Heart (tissue), 3 donors: Measurements from ENCODE around the genes SLC35G1 and PDLIM1.

DNA sequence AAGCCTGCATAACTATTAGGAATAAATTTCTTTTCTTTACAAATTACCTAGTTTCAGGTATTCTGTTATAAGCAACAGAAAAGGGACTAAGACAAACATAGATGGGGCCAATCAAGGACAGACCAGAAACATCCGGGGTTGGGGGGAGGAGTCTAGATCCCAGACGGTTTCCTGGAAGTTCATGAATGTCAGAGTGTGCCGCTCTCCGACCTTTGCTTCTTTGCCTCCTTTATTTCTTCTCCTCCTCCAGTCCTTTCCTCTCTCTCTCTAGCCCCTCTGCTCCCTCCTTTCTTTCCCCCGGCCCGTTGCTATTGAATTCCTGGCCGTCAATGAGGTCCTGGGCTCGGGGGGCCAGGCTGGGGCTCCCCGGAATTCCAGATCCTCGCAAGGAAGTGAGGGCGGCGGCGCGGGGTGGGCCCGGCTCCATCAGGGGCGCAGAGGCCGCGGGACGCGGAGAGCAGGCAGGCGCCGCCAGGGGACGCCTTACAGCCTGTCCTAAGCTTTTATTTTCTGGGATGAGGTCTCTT lies 147.0 kb downstream of the CYP26A1 start:
- RAMPAGE, long total RNA, 2 experiments = no peak in any of the 2 experiments

DNA sequence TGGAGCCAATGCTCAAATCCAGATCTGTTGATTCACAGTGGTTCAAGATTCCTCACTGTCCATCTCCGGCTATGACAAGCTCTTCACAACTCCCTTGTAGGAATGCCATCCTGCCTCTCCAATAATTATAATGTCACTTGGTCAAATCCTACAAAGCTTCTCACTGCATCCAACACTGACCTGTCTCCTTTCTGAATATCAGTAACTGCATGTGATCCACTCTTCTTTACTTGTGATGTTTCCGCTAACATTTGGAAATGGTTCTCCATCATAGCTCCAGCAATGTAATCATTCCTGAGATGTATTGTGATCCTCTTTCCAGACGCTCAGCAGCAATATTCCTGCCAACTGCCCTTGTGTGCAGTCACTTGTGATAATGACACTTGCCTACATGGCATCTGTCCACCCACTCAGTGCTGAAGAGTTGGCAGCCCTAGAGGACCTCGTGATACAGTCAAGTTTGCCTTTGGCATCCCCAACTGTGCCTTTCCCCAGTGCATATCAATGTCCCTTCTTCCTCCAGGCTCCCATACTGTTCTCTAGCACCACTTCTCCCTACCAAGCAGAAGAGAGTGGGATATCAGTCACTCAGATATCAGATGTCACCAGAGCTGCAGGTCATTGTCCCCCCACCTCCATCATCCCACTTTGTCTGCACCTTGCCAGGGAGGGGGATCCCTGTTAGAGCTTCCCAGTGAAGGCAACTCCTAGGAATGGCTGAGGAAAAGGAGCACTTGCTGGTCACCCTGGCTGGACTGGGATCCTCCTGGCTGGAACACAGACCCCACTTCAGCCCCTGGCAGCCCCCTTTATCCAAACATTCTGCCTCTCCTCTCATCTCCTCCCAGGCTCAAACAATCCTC lies 64.9 kb downstream of the MYOF start:
- RAMPAGE, long total RNA, 2 experiments = no peak in any of the 2 experiments

GRCh38 chr10:93470932-93471866 lies 10.9 kb downstream of the MYOF start:
- RAMPAGE, long total RNA, 2 experiments = no peak in any of the 2 experiments

DNA sequence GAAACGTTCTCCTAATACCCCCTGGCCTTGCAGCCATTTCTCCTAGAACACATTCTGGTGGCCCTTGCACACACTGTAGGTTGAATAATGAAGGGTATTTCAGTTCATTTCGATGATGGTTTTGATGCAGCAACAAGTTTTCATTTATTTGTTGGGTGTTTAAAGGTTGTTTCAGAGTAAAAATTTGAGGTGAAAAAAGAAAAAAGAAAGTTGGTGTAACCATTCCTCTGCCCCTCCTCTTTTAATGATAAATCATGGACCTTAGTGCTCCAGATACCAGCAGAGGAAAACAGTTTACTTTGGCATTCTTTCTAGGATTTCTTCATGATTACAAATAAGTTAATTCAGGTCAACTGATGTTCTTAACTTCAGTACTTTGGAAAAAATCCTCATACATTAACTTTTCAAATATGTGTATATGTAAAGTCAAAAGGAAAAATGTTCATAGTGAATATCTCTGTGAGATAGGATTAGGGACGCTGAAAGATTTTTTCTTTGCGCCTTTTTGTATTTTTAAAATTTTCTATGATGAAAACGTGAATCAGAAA lies 2.0 kb upstream of the RBP4 start:
- RAMPAGE, long total RNA, 2 experiments = no peak in any of the 2 experiments

DNA sequence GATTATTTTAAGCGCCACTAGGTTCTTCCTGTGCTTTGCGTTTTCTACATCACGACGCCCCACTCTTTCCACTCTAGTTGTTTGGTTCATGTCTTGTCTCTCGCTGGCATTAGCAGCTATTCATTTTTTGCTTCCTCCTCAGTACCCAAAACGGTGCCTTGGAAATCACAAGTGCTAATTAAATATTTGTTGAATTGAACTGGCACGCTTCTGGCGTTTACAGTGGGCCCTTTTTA lies 742 bp upstream of the FRA10AC1 start:
- RAMPAGE, long total RNA, 2 experiments = no peak in any of the 2 experiments

DNA sequence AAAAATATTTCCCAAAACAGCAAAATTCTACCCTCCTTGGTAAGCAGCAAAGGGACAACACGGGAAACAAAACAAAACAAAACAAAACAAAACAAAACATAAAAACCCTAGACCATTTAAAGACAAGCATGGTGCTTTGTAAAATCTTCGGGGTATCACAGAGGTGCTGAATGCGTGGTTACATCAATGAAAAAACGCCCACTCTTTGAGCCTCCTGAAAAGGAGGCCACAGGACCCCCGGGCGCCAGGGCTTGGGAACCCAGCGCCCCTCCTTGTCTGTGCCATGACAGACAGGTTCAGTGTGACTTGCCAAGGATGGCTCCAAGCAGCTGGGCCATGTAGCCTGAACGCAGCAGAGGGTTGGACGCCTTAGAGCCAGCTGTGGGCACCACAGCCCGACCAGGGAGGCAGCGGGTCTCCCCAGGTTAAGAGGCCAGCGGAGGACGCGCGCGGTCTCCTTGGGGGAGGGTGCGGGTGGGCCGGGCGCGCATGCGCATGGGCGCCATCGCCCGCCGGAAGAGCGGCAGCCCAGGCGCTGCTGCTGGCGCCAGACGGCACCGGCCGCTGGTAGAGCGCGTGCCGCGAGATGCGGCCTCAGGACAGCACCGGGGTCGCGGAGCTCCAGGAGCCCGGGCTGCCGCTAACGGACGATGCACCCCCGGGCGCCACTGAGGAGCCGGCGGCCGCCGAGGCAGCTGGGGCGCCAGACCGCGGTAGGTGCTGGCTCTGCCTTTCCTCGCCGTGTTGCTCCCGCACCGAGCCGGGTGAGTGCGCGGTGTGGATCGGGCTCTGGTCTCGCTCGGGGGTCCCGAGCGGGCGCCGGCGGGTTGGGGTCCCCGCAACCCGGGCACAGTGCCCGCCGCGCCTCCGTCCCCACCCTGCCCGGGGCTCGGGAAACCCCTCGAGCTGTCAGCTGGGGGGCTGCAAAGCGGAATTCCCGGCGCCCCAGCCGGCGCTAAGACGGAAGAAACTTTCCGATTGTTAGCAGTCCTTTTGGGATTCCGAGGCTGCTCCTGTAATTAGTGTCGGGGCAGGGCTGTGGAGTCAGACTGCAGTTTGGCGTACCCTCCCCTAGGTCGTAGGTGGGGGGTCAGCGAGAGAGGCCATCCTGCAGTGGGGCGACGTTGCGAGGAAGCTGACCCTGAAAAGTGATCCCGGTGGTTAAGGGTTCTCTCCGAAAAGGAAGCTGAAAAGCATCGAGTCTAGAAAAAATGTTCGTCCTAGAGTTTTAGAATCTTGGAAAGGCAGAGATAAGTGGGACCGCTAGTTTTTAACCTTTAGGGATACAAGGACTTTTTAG lies at the start of gene SLC35G1:
TSS of gene SLC35G1 (plus strand) at position 531 of the 1,300 bp plus-strand sequence.
- RAMPAGE, long total RNA, 2 experiments = start-site peak on the plus strand in 1 of 2 experiments, centred at position 526 of the sequence, 32 reads per replicate

- RAMPAGE, long total RNA, 2 experiments = no peak in any of the 2 experiments
Measured at GRCh38 chr10:93896608-93897133, 2.9 kb downstream of the SLC35G1 start.

DNA sequence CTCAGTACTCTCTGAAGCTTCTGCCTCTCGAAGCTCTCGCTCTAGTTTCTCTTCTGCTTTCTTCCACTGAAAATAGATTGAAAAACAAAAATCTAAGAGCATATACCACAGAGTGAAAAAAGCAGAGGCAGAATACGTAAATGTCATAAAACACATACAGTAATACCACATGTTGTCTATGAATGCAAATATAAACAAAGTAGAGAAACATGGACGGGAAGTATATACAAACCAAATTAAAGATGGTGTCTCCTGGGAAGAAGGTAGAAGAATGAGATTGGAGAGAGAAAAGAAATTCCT lies 17.9 kb downstream of the NOC3L start:
- RAMPAGE, long total RNA, 2 experiments = no peak in any of the 2 experiments

DNA sequence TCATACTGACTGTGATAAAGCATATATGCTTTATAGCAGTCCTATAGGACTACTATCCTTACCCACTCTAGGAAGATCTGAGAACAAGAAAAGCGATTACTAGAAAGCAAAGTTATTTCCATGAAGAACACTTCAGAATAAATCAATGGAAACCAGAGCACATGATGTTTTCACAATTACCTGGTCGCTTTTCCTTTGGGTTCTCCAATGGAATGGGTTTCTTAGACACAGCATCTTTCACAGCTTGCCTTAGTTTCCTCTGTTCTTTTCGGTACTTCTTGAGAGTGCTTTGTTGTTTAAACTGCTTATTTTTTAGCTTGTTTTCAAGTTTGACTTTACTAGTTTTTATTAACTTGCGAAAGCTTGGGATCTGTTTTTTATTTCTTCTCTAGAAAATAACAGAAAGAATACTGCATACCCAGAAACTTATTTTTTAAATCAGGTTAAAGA lies 1.2 kb downstream of the NOC3L start:
- RAMPAGE, long total RNA, 2 experiments = no peak in any of the 2 experiments

DNA sequence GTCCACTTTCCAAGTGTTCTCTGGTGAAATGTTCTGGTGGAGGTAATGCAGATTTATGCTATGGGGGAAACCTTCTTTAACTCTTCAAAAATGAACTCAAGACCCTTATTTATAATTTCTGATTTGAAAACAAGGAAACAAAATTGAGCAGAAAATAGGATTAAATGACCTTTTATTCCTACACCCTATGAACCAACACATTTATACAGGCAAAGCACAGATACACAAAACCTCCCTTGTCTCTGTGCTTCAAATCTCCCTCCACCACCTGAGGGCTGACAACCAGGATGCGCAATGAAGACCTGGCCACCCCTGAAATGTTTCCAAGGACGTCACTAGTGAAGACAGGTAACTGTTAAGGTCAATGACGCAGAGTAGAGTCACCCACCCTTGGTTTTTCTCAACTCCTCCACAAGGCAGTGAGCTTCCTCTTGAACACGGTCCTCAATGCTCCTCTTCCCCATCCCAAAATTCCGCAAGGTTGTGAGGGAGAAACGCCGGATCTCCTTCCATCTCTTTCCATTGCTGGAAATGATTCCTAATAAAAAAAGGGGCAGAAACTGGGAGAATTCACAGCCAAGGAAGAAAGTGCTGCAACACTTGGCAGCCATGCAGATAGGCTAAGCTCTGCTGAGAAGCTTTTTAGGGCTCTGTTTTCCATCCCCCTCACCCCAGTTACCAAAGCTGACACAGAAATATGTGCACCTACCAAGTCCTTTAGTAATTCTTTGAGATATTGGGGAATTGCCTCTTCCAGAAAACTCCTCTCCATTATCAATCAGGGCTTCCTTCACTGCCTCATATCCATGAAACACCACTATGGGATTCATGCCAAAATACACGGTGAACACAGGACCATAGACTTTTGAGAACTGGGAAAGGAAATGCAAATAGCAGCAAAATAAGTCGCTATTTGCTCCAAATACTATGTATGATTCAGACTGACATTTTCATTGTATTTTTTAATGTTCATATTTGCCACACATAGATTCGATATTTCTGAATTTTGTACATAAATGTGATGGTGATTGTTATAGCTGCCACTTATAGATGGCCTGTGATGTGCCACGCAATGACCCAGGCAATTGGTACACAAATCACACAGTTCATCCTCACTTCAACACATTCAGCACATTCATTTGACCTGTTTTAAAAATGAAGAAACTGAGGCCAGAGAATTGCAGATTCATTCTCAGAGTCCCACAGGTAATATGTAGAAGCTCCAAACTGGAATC lies 2.1 kb downstream of the CYP2C8 start:
- RAMPAGE, long total RNA, 2 experiments = no peak in any of the 2 experiments

GRCh38 chr10:95070102-95070816 lies 962 bp upstream of the CYP2C8 start:
- RAMPAGE, long total RNA, 2 experiments = no peak in any of the 2 experiments

DNA sequence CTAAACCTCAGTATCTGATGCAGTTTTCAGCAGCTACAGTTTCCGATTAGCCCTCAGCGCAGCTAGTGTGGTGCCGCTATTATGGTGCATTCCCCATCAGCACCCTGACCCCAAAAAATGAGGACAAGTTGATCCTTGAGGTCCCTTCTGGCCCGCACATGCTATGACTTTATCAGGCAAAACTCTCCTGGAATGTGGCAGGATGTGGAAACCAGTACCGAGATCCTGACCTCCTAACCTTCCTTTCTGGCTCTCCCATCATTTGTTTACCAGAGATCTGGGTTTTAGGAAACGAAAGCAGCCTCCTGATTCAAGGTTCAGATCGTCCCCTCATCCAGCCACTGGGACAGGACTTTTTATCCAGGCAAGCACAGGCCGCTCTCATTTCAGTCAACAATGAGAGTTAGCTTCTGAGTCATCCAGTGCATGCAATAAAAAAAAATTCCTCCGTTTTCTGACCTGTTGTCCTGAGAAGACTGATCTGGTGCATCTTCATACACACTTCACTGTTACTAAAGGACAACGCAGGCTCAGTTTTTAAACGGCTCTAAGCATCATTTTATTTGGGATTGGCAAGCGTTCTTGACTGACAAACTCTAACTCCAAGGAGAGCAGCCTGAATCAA lies 17.3 kb downstream of the PDLIM1 start:
- RAMPAGE, long total RNA, 2 experiments = no peak in any of the 2 experiments

- RAMPAGE, long total RNA, 2 experiments = no peak in any of the 2 experiments
Measured at GRCh38 chr10:95275946-95276271, 14.9 kb downstream of the PDLIM1 start.

DNA sequence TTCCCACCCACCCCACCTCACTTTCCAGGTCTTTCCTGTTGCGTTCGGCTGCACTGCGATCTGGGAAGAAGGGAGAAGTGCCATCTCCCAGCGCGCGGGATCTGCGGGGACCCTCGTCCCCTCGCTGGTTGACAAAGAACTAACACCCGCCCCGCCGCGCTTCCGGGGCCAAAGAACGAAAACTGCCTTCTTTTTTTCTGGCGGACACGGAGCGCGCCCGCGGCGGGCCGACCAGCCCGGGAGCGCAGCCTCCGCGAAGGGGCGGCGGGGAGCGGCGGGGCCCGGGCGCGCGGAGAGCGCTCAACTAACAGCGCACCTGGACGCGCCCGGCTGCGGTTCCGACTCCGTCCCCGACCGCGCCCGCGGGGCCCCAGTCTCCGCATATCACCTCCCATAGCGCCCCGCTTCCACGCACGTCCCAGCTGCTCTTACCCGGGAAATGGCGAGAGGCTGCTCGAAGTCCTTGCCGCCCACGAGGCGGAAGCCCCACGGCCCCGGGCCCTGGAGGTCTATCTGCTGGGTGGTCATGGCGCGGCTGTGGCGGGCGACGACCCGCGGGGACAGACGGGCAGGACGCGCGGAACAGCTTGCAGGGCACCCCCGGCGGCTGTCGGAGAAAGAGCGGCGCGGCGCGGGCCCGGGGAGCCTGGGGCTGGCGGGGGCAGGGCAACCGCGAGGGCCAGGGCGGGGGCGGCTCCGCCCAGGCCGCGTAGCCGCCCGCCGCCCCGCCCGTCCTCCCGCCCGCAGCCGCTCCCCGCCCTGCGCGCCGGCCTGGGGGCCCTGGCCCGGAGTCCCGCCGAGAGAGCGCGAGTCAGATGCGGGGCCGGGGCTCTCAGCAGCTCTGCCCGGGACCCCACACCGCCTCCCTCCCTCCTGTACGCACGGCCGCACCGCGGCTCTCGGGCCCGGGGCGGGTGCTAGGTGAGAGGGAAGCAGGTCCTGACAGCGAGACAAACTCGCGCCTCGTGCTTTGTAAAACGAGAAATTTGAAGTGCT lies at the start of gene PDLIM1:
TSS of gene PDLIM1 (minus strand) at position 616 of the 996 bp plus-strand sequence.
- RAMPAGE, long total RNA, 2 experiments = start-site peak on the minus strand in 2 of 2 experiments, centred at positions 578 to 597 of the sequence, 1,403 to 9,172 reads per replicate

GRCh38 chr10:95327325-95327878 lies 36.6 kb upstream of the PDLIM1 start:
- RAMPAGE, long total RNA, 2 experiments = no peak in any of the 2 experiments

DNA sequence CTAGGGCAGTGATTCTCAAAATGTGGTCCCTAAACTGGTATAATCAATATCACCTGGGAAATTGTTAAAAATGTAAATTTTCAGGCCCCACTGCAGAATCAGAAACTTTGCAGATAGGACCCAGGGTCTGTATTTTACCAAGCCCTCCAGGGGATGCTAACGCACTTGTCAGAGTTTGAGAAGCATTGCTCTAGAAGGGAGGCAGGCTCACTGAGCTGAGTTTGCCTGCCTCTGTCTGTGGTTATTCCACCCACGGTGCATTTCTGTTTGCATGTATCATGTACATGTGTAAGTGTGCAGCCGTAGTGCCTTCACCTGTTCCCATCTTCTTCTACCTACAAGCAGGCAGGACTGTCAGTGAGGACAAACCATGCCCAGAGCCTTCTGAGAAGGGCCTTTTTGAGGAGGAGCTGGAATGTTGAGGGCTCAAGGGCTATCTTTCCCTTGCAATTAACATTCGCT lies 58.1 kb upstream of the PDLIM1 start:
- RAMPAGE, long total RNA, 2 experiments = no peak in any of the 2 experiments

DNA sequence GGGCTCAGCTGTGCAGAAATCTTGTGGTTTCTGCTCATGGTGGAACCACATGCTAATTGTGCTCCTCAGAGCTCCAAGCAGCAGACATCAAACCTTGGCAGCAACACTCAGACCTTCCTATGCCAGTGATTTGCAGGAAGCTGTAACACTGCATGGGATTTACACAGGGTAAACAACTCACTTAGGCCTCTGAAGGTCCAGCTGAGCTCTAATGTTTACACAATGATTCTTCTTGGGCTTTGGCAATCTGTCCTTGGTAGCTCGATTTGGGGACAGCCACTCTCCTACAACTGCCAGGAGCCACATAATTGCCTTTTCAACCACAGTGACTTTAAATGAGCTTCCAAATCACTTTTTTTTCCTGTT lies 97.7 kb upstream of the PDLIM1 start:
- RAMPAGE, long total RNA, 2 experiments = no peak in any of the 2 experiments

DNA sequence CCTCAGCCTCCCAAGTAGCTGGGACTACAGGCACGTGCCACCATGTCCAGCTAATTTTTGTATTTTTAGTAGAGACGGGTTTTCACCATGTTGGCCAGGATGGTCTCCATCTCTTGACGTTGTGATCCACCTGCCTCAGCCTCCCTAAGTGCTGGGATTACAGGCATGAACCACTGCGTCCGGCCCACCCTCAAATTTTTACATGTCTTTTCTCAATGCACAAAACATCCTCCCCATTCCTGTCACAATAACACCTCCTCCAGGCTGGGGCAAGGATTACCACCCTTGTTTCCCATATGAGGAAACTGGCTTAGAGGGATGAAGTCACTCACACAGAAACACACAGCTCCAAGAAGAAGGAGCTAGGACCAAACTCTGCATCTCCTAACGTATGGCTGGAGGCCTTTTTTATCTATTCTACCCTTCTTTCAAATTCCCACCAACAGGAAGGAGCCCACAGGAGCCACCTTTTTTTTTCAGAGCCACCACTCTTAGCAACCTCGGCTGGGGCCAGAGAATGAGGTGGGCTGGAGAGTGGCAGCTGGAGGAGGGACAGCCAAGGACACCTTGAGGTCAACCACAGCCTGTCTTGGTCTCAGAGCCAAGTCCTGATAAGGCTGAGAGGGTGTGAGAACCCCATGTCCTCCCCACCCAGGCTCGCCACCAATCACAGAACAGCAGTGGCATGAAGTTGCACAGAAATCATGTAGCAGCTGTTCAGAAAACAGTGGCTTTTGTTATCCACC lies 113.0 kb upstream of the PDLIM1 start:
- RAMPAGE, long total RNA, 2 experiments = no peak in any of the 2 experiments

DNA sequence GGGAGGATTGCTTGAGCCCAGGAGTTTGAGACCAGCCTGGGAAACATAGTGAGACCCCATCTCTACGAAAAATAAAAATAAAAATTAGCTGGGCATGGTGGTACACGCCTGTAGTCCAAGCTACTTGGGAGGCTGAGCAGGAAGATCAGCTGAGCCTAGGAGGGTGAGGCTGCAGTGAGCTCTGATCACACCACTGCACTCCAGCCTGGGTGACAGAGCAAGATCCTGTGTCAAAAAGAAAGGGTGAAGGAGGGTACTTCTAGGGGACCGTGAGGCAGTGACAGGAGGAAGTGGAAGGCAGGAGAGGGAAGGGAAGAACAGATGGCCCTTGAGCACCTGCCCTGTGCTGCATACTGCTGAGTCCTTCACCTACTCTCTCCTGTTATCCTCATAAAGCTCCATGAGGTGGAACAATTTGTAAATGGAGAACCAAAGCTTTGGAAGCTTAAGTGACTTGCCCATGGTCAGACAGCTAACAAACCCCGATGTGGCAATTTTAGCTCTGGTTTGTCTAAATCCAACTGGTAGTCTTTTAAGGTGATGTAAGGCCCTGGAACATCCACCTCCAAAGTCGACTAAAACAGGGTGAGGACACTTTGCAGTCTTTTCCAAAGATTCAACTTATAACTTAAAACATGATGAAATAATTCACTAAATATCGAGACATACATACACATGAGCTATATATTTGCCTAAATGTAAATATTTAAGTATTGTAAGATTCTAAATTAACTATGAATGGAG lies 89.5 kb downstream of the SORBS1 start:
- RAMPAGE, long total RNA, 2 experiments = no peak in any of the 2 experiments

DNA sequence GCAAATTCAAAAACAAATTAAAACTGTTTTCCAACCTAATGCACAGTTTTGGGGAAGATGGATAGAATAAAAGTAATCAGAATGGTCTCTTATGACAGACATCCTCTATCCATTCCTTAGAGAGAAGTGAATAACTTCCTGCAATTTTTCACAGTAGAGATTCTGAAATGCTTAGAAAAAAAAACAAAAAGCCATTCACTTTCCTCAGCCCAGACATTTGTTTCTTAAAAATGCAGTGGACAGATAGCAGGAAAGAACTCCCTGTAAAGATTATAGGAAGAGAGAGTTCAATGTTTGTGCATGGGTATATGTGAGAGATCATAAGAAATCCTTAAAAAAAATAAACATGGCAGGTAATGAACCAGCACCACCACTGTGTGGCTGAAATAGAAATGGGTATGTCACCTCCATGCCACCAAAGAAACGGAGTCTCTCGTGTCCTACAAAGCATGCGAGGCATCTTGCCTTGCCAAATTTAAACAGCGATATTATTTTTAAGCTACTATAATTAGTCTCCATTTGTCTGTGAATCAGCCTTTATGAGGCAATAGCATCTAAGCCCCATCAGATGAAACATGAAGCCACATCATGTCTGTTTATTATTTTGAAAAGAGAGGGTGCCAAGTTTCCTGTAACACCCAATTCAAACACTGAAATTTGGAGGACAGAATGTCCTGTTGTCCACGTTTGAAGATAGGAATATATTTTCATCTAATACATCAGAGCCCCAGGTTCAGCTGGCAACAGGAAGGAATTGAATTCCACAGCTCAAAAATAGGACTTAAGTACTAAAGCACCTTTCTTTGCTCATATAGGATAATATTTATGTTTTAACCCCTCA lies 87.1 kb downstream of the SORBS1 start:
- RAMPAGE, long total RNA, 2 experiments = no peak in any of the 2 experiments